Hair follicular keratinocyte (primary cell): ENCODE results near the gene NT5DC2.

DNA sequence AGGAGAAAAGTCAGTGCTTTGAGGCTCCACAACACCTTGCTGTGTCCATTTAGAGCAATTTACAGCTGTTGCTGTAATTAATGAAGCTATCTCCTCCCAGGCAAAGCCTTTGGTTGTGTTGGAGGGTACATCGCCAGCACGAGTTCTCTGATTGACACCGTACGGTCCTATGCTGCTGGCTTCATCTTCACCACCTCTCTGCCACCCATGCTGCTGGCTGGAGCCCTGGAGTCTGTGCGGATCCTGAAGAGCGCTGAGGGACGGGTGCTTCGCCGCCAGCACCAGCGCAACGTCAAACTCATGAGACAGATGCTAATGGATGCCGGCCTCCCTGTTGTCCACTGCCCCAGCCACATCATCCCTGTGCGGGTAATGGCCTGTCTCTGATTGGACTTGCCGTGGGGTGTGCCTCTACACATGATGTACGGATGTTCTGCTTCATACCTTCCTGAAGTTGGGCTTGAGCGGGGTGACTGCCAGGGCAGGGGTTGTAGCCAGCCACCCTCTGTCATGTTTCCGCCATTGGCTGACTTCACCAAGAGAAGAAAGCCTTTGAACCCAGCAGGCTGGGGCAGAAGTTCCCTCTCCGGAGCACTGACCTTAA is 13.3 kb downstream of the ALAS1 start:
- RAMPAGE, long total RNA, result no peak

DNA sequence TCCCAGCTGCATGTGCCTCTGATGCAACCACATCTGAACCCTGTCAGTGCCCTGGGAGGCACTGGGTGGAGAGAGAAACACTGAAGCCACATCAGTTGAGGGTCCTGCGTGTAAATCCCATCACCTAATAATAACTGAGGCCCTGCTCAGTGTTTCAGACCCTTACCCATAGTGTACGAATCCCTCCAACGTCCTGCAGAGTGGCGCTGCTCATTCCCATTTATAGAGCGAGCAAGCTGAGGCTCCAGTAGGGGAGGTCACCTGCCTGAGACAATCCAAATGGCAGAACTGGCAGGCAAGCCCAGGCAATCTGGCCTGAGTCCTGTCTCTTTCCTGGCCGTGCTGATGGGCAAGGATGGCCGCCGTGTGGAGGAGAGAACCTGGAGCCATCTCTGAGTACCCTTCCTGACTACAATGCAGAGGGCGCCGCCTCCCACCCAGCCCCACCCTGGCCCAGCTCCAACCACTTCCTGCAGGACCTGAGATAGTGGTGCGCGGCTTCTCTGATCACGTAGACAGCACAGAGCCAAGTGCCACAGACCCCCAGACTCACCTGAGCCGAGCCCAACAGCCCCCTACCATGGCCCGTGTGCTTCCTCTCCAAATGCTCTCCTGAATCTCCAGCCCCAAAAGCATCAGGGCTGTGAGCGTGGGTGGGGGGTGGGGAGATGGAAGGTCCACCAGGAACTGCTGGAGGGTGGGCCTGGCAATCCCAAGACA is 7.0 kb downstream of the TLR9 start:
- RAMPAGE, long total RNA, result no peak

- RAMPAGE, long total RNA, result no peak
Observed at GRCh38 chr3:52276956-52278024, 1.2 kb downstream of the WDR82 start.

DNA sequence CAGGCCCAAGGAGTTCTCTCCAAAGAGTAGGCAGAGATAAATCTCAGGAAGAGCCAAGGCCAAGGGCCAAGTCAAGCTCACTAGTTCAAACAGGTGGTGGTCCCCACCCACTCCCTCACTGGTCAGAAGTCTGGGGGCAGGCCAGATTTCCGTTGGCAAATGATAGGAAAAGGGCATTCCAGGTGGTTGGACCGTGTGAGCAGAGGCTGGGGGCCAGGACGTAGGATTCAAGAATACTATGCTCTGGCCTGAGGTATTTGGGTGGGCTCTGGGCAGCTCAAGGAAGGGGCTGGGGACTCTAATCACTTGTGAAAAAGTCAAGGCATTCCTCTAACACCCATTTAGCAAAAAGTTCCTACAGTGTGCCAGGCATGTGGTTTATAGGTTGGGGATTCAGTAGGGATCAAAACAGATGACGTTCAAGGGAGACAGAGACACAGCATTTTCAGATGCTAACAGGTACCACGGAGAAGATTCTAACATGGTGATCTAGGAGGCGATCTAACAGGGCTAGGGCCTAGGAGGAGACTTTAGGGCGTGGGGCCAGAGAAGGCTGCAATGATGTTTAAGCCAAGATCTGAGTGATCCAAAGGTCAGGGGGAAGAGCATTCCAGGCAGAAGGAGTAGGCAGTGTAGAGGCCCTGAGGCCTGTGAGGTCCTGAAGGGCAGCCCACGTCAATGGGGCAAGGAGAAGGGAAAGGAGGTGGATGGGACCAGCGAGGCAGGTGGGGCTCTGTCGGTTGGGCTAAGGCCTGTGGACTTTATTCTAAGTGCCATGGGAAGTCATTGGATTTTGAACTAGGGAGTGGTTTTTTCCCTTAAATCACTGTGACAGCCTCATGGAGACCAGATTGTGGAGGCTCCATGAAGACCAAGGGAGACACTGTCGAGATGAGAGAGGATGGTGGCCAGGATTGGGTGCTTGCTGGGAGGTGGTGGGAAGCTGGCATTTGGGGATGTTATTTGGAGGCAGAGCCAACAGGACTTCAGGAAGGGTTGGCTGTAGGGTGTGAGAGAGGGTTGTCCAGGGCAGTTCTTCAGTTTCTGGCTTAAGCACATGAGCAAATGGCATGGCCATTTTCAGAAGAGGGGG is 10.3 kb upstream of the DNAH1 start:
- RAMPAGE, long total RNA, result no peak

- RAMPAGE, long total RNA, result no peak
Observed at GRCh38 chr3:52405969-52406811, 3.6 kb downstream of the BAP1 start.

GRCh38 chr3:52412723-52413172 is 2.3 kb downstream of the PHF7 start:
- RAMPAGE, long total RNA, result no peak

DNA sequence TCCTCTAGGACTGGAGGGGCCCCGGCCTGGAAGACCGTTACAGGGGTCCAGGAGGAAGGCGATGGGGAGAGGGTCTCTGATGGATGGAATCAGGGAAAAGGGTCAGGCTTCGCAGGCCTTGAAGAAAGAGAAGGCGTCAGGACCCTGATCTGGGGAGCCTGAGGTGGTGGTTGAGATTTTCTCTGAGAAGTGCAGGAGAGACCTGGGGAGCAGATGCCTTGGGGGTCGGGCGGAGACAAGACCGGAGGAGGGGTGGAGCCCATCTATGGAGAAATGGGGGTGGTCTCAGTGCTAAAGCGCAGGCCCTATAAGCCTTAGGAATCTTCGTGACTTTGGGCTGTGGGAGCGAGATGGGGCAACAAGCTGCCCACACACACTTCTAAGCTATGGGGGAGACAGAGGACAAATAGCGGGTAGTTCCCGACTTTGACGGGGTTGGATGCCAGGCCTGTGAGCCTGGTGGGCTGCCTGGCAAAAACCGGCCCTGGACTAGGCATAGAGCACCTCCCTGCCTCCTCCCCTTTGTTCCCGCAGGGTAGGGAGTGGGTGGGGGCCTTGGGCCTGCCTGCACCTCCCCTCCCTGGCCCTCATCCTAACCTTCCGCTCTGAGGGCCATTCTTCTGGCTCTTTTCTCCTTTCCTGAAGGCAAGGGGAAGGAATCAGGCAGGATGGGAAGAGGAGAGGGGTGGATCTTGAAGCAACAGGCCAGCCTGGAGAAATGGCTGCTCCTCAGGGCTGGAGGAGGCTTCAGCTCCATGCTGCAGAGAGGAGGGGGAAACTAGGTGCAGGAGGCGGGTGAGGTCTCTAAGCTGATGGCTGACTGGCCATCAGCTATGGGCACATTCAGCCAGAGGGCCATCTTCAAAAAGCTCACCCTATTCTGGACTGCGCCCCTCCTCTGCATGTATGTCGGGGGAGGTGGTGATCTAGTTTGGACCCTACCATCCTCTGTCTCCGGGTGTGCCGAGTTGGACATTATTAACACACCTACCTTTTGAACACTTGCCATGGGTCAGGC is 960 bp downstream of the NISCH start:
- RAMPAGE, long total RNA, result no peak

- RAMPAGE, long total RNA, result no peak
Observed at GRCh38 chr3:52502437-52503083, 7.4 kb downstream of the STAB1 start.

DNA sequence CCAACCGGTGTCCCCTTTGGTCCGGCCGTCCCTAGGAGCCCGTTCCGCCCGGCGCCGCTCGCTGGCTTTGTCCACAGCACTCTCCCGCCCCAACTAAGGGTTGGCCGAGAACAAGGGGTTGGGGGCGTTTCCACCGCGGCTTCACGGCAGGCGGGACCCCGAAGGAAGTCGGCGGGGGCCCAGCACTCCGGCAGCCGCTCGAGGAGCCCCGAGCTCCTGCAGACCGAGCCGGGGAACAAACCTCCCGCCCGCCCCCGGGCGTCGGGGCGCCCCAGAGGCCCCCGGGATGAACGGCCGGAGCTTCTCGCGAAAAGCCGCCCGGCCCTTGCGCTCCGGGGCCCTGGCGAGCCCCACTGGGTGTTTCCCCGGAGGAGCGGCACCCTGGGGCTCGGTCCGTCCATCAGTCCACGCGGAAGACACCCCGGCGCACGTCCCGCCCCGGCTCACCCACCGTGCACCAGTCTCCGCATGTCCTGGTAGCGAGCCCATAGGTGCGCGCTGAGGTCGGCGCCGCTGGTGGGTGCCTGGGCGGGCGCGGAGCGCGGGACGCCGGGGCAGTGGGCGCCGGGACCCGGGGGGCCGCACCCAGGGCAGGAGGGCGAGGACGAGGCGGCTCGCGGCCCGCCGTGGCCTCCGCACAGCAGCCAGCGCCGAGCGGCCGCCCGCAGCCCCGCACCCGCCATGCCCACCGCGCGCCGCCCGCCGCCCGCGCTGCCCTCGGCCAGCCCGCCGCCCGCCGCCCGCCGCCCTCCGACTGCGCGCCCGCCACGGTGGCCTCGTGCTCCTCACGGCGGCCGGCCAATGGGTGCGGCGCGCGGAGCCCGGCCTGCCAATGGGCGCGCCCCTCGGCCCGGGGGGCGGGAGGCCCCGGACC is at the start of gene NT5DC2:
Gene NT5DC2 (minus strand): TSS at position 803 of the 874 bp plus-strand sequence.
- RAMPAGE, long total RNA, result no peak

DNA sequence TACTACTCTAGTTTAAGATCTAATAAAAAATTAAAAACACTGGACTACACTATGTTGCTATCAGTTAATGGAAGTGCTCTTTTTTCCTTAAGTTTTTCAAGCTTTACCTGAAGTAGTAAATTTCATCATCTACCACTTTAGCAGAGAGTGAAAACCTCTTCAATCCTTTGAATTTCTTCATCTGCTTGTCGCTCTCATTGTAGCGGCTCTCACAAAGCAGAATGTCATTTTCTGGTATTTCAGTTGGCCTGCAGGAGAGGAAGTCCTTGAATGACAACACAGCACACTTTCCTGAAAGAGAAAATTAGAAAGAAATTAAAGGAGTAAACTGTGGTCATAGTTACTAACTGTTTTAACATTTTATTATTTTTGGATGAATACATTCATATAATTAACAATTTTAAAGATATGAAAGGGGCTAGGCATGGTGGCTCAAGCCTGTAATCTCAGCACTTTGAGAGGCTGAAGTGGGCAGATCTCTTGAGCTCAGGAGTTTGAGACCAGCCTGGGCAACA is 27.6 kb downstream of the UQCC5 start:
- RAMPAGE, long total RNA, result no peak

- RAMPAGE, long total RNA, result no peak
Observed at GRCh38 chr3:52614358-52615145, 71.3 kb upstream of the GNL3 start.

DNA sequence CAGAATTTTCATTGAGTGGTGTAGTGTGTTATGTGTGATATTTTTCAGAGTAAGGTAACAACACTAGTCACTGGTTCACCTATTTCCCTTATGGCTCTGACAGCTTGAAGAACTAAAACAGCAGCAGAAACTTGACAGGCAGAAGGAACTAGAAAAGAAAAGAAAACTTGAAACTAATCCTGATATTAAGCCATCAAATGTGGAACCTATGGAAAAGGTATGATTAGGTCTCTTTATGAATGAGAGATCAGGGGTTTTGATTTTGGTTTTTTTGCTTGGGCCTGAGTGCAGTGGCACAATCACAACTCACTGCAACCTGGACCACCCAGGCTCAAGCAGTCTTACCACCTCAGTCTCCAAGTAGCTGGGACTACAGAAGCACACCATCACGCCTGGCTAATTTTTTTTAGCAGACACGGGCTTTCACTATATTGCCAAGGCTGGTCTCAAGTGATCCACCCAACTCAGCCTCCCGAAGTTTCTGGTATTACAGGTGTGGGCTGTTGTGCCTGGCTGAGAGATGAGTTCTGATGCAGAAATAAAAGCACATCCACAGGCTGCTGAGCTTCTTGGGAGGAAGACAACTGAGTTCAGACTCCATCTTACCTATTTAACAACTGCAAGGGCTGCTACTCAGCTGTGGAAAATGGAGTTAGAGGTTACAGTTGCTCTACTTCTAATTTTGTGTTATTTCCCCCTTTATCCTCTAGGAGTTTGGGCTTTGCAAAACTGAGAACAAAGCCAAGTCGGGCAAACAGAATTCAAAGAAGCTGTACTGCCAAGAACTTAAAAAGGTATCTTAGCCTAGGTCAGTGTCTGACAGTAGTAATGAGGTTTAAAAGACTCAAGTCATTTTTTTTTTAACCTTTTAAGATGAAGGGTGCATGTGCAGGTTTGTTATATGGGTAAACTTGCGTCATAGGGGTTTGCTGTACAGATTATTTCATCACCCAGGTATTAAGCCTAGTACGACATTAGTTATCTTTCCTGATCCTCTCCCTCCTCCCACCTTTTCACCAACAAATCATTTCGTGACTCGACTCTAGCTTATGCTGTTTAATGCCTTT is 1.9 kb downstream of the GNL3 start:
- RAMPAGE, long total RNA, result no peak

- RAMPAGE, long total RNA, result no peak
Observed at GRCh38 chr3:52739294-52739724, 31.4 kb downstream of the NEK4 start.

DNA sequence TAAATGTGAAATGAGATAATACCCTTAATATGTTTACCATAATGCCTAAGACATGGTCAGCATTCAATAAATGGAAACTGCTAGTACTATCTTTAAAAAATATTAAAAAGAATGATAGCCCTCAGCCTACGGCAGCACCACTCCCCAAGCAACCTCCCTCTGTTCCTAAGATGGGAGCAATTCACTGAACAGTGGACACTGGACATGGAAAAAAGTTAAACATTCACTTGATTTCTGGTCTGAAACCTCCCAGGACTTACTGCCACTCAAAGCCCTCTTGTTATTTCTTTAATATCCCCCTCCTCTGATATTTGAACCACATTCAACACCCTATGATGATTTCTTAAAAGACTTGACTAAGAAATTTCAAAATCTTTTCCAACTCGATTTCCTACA is 27.0 kb downstream of the NEK4 start:
- RAMPAGE, long total RNA, result no peak

DNA sequence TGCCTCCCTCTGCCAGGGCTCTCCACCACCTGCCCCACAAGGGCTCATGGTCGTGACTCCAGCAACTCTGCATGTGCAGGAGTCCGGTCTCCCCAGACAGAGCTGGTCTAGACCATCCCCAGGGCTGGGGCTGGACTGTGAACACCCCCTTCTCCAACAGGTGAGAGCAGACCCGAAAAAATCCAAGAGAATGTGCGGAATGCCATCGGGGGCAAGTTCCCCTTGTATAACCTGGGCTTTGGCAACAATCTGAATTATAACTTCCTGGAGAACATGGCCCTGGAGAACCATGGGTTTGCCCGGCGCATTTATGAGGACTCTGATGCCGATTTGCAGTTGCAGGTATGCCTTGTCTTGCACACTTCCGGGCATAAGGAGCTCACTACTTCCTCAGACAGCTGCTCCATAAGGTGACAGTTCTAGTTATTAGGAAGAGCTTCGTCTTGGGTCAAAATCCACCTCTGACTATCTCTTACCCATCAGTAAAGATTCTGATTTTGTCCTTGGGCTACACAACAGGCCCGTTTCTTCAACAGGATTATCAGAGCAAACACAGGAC is 6.3 kb downstream of the ITIH3 start:
- RAMPAGE, long total RNA, result no peak

GRCh38 chr3:53045115-53045752 is 639 bp downstream of the SFMBT1 start:
- RAMPAGE, long total RNA, result no peak

DNA sequence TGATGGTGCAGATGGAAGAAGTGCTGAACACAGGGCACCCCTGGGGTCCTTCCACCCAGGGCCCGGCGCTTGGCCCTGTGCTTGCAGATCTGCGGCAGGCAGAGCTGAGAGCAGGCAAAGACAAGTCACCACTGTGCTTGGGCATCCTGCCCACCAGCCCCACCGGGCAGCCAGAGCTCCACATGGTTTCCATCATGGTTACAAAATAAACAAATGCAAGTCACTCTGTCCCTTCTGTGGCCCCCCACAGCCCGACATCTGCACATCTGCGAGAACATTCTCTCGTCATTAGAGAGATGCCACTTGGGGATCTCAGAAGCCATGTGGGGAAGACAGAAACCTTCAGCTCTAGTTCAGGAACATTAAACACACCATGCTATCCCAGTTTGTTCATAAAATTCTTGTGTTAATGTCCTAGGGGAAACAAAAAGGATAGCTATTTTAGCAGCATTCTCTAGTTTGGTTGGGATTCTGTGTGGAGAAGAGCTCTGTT is 37.7 kb upstream of the SFMBT1 start:
- RAMPAGE, long total RNA, result no peak

- RAMPAGE, long total RNA, result no peak
Observed at GRCh38 chr3:53155030-53155379, 6.0 kb upstream of the PRKCD start.

DNA sequence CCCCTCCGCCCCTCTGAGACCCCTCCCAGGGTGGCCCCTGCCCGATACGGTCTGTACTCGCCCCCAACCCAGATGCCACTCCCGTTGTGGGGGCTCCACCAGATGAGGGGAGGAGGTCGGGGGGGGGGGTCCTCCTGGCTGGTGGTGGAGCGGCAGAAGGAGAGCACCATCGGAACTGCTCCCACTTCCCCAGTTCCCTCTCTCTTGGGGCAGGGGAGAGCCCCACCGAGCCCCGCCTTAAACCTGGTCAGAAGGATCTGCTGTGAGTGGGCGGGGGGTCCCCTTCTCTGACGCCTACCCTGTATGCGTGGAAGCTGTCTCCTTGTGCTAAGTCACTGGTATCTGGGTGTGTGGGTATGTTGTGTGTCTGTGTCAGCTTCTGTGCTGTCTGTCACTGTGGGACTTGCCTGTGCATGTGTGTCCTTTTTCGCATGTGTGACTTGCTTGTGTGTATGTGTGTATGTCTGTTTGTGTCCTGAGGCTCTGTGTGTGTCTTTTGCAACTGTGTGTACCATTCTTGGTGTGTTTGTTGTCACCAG is 1.2 kb downstream of the PRKCD start:
- RAMPAGE, long total RNA, result no peak

- RAMPAGE, long total RNA, result no peak
Observed at GRCh38 chr3:53185538-53186155, 24.6 kb downstream of the PRKCD start.